SP-49 (cell line): ENCODE data around the genes PLEKHH3, VPS25, AOC3 and PTGES3L.

DNA sequence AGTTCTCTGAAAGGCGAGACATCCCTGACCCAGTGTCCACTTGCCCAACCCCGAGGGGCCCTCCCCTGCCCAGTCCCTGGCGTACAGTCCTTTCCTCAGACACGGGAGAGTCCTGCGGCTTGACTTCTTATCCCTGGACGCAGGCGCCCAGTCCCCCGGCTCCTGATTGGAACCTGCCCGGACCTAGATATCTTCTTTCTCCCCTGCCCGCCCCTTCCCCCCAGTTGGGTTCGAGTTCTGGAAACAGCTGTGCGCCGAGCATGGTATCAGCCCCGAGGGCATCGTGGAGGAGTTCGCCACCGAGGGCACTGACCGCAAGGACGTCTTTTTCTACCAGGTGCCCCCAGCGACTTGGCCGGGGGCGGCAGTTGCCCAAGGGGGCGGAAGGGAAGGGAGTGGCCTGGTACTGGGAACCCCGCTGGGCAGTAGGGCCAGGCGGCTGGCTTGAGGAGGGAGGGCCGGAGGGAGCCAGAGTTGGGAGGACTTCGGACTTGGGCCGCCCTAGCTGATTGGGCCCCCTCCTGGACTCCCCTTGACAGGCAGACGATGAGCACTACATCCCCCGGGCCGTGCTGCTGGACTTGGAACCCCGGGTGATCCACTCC is 503 bp downstream of the TUBG1 start:
- PRO-cap: no peak

GRCh38 chr17:42610500-42610904 is 1.0 kb downstream of the TUBG1 start:
- PRO-cap: no peak

DNA sequence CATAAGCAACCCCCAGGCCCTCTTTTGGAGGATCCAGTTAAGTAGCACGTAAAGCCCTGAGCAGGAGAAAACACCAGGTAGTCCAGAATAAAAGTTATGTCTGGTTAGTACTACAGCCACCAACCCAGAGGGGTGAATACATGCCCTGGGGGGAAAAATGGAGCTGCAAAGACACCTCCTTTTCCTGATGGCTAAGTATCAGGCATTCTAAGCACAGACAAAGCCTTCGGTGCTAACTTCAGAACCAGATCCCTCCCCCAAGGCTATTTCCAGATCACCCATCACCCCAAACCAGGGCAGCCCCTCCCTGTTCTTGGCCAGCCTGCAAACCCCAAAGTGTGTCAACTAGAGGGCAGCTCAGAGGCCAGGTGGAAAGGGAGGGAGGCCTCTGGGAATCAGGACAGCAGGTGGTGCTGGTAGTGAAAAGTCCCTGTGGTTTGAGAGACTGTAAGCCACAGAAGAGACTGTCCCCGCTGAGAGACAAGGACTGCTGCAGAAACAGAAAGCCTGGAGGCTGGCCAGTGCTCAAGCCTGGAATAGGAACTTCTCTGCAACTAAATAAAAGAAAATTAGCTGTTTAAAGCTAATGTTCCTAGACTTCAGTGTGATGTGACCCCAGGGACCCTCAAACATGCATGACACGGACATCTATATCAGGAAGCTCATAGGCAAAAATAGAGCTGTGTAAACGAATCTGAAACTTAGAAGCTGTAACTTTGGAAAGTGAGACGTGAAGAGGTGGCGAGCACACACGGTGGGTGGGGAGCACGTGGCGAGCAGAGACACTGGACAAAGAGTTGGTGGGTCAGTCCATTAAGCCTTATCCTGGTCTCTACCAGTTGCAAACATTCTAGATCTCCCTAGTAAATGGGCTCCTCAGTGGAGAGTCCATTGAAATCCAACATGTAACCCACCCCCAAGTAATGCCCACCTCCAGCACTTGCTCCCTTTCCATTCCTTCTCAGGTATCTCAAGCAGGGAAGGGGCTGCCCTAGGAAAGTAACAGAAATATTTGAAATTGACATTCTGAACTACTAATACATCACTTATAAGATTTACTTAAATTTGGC is 9.2 kb downstream of the TUBG1 start:
- PRO-cap: bidirectional peak, plus-strand start at position 748 of the sequence, minus-strand start at position 652 of the sequence

DNA sequence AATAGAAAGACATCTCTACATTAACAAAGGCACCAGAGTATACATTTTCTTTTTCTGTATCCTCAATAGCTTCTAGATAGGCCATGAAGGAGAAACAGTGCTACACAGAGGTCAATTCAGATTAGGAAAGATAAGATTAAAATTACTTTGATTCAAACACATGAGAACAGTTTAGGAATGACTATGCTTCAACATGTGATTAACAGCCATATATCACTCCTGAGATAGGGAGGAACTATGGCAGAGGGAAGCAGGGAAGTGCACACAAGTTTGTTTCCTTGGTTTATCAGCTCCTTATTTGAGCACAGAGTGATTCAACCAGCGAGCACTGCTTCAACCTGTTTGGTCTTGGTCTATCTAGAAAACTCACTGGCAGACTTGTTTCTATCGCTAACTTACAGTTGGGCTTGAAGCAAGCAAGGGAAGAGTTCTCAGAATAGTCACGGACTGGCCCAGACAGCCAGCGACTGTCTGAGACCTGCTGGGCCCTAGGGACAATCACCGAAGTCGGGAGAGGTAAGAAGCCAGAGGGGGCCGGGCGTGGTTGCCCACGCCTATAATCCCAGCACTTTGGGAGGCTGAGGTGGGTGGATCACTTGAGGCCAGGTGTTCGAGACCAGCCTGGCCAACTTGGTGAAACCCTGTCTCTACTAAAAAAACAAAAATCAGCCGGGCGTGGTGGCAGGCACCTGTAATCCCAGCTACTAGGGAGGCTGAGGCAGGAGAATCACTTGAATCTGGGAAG is 23.5 kb downstream of the TUBG1 start:
- PRO-cap: no peak

DNA sequence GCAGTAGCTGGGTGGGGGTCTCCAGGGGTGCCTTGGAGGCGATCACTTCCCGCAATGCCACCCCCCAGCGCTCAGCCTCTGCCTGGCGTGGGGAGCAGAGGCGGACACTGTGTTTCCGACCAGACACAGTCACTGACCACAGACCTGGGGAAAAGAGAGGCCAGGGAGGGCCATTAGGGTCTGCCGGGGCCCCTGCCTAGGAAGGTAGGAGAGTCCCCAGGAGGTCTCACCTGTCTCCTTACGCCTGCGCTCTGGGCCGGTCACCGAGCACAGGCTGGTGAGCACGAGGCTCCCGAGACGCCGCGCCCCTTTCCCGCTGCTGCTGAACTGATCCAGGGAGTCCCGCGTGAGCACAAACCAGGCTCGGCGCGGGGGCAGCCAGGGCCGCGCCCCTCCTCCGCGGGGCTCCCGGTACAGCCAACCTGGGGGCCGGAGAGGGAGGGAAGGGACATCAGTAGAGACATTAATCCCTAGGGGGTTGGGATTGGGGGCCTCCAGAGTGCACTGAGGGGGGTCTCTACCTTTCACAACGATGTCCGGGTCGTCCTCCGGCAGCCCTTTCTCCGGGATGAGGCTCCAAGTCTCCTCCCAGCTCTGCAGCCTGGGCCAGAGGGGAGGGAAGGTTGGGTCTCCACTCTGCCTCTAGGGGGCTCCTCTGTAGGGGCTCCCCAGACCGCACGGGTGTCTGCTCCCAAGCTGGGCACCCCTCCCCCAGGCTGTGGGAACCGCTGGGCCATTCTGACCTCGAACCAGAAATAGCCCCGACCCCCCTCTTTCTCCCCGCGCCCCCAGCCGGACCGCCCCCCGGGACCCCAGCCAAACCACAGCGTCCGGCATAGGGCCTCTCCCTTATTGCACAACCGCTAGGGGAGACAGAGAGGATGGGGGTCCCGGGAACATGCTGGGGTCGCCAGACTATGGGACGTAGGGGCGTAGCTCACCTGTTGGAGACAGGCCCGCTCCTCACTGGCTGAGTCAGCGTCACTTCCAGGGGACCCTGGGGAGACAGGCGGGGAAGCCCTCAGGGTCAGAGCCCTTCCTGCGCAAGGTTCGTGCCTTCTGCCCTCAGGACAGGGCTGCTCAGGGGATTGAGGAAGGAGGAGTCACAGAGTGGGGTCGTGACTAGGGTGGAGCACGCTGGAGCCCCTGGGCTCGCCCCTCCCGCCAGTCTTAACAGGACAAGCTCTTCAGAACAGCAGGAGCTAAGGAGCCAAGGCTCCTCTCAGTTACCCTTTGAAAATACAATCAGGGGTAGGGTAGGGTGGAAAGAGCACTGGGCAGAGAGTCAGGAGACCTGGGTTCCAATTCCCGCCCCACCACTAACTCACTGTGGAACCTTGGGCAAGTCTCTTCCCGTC is 2.9 kb downstream of the PLEKHH3 start:
- PRO-cap: no peak

DNA sequence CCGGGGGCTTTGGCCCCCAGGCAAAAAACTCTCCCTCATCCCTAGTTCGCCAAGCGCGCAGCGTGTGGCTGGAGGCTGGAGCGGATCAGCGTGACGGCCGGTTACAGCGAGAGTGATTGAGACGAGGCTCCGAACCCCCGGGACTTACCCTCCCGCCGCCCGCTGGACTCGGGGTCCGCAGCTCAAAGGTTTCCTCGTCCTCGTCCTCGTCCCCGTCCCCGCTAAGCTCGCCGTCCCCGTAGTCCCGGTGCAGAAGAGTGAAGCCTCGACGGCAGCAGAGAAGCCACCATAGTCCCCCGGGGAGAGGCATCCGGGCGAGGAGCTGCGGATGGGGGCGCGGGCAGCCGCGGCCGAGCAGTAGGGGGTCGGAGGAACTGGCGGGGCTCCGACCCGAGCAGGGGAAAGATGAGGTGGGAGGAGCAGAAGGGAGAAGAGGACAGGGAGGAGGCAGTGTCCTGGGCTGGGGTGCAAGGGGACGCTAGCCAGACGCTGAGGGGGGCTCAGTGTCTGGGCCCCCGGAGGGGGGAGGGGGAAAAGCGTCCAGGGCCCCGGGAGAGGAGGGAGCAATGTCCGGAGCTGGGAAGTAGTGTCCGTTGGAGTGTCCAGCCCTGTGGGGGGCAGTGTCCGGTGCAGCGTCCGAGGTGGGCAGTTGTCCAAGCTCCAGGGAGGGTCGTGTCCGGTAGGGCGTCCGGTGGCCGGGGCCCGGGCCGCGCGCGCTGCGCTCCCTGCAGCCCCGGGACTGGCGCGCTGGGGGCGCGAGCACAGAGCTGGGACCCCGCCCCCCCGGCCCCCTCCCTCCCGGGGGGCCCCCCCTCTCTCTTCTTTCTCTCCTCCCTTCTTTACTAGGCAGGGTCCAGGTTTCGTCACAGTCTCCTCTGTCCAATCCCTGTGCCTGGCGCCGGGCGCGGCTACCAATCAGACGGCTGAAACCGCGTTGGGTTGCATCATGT is at the start of gene PLEKHH3:
Gene PLEKHH3 (minus strand): TSS at position 741 of the 950 bp plus-strand sequence.
- PRO-cap: unidirectional peak, minus-strand start at position 741 of the sequence

GRCh38 chr17:42677204-42677683 is 450 bp upstream of the PLEKHH3 start:
- PRO-cap: no peak

DNA sequence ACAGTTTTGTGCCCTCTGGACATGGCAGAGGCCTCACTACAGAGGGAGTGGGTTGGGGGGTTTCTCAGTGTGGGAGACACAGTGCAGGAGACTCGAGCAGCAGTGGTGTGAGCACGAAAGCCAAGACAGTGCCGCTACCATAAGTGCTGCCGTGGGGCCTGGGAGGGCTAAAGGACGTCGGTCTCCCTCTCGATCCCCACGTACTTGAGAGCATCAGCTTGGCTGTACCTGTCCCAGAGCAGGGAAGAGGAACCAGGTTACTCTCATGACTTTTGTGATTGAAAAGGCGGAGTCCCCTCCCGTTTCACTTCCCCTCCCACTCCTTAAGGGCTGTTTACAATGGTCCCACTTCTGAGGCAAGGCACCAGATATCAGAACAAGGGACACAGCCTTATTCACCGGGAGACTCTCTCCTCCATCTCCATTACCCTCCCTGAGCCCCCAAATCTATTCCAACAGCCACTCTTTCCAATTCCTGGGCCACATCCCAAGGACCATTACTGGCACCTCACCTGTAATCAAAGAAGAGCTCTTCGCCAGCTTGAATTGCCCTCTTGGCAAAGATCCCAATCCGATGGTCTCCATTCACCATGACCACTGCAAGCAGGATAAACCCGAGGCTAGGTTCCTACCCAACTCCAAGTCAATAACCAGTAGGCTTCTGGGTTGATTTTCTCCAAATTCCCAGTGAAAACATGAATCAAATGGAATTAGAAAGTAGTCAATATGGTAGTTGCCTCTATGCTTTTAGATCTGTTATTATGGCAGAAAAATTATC is 20.2 kb downstream of the CNTNAP1 start:
- PRO-cap: unidirectional peak, minus-strand start at position 206 of the sequence

GRCh38 chr17:42762747-42763717 is 2.0 kb downstream of the RAMP2 start:
- PRO-cap: no peak

DNA sequence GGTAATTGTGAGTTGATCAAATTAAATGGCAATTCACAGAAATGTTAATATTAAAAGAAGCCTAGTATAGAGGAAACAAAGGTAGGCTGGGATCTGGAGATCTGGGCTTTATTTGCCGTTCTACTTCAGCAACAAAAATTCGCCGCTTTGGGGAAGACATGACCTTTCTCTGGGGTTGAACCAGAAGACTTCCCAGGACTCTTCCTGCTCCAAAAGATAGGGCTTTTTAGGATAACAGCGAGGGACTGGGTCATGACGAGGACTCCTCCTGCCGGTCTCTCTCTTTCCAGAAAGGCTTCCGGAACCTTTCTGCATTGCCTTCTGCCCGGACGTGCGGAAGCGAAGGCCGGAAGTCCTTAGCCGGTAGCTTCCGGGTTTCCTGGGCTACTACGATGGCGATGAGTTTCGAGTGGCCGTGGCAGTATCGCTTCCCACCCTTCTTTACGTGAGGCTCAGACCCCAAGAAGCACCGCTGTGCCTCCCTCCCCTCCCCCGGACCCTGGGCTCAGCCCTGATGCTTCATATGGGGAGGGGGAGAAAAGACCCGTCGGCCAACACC is at the start of gene VPS25:
Gene VPS25 (plus strand): TSS at position 366 of the 559 bp plus-strand sequence.
- PRO-cap: bidirectional peak, plus-strand start at position 366 of the sequence, minus-strand start at position 283 of the sequence

DNA sequence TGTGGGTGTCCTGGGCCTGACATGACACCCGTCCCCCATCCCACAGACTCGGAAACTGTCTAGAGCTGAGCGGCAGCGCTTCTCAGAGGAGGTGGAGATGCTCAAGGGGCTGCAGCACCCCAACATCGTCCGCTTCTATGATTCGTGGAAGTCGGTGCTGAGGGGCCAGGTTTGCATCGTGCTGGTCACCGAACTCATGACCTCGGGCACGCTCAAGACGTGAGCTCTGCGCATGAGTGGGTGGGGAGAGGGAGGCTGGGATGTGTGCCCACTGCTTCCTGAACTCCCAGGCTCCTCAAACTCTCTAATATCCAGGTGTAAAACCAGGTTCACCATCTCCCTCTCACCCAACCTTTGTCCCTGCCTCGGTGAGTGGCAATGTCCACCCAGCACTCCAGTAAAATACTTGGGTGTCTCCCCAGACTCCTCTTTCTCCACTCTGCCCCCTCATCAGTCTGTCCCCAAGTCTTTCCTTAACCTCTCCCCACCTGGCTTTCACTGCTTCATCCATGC is 2.4 kb downstream of the WNK4 start:
- PRO-cap: no peak

DNA sequence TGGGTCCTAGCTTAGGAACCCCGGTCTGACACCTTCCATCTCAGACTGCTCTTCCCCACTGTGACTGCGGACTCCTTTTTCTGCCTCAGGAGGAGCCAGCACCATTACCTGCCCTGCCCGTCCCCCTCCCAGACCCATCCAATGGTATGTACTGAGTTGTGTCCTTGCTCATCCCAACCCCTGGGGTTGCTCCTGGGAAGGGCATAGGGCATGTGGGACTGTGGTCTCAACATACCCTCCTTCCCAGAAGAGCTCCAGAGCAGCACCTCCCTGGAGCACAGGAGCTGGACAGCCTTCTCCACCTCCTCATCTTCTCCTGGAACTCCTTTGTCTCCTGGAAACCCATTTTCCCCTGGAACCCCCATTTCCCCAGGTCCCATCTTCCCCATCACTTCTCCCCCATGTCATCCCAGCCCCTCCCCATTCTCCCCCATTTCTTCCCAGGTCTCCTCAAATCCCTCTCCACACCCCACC is 3.9 kb downstream of the COA3 start:
- PRO-cap: no peak

DNA sequence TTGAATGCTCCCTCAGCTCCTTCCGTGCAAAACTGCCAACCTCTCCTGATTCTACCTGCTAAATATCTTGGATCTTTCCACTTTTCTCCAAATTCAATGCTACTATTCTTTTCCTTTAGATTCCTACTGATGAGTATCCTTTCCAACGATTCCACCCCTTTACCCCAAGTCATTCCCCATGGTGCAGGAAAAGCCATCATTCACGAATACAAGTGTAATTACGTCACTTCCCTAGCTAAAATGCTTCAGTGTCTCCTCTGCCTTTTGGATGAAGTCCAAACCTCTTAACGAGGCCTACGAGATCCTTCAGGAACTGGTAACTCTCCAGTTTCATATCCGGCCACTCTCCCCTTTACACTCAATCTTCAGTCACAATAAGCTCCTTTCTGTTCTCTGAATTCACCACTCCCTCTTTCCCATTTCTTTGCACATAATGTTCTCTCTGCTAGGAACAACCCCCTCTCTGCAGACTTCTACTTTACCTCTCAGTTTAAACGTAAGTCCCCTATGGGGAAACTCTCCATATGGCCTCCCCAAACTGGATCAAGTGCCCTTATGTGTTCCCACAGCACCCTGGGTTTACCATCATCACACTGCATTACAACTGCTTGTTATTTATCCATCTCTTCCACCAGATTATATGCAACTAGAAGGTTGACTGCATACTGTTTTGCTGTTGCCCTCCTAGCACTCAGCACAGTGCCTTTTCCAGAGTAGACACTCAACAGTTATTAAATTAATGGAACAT is 9.0 kb downstream of the BECN1 start:
- PRO-cap: no peak

- PRO-cap: no peak
These were observed at the start of gene AOC3 for GRCh38 chr17:42850738-42851773. TSS of gene AOC3 (plus strand) at chr17:42851199.

- PRO-cap: no peak
These were observed 6.4 kb downstream of the AOC3 start for GRCh38 chr17:42856977-42858134.

GRCh38 chr17:42886866-42887211 is 13.8 kb upstream of the G6PC1 start:
- PRO-cap: no peak

- PRO-cap: unidirectional peak, plus-strand start at chr17:42980565
These were observed at the start of gene PTGES3L for GRCh38 chr17:42979752-42980676. TSS of gene PTGES3L (minus strand) at chr17:42980080.

GRCh38 chr17:42985256-42985633 is 4.9 kb downstream of the RUNDC1 start:
- PRO-cap: unidirectional peak, plus-strand start at chr17:42985448

GRCh38 chr17:43124486-43124819 is 711 bp downstream of the BRCA1 start:
- PRO-cap: no peak

DNA sequence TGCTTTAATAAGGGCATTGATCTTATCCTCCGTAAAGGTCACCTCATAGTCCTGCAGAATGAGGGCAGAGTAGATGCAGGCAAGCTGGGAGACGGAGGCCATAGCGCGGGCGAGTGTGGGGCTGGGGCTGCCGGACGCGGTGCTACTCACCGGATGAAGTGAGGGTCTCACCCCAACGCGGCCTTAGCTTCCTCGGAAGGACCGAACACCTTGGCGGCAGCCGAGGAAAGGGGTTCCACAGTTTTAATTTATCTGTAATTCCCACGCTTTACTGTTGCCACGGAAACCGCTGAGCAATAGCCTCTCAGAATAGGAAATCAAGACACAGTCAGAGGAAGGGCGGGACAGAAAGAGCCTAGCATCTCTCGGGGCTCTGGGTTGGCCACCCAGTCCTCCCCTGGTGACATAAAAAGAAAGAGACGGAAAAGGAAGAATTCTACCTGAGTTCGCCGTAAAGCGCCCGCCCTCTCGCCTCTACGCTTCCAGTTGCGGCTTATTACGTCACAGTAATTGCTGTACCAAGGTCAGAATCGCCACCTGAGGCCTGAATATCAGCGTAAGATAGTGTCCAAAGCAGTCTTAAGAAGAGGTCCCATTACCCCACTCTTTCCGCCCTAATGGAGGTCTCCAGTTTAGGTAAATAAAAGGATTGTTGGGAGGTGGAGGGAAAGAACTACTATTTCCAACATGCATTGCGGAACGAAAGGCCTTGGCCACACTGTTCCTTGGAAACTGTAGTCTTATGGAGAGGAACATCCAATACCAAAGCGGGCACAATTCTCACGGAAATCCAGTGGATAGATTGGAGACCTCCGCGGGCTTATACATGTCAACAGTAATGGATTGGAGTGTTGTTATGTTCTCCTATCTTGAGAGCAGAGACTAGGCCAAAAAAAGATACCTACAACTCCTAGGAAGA is 779 bp upstream of the NBR1 start:
- PRO-cap: bidirectional peak, plus-strand start at position 496 of the sequence, minus-strand start at position 353 of the sequence